ENCODE data around the gene RAB6A.

- RRBS, 2 experiments, result no CpG with 5 or more reads among the region's 36 CpGs
These were observed 14.8 kb downstream of the IL18BP start for GRCh38 chr11:72013264-72014252.

GRCh38 chr11:72078412-72079398, 1.6 kb downstream of the NUMA1 start:
- RRBS, 2 experiments, result no CpG with 5 or more reads among the region's 23 CpGs

DNA sequence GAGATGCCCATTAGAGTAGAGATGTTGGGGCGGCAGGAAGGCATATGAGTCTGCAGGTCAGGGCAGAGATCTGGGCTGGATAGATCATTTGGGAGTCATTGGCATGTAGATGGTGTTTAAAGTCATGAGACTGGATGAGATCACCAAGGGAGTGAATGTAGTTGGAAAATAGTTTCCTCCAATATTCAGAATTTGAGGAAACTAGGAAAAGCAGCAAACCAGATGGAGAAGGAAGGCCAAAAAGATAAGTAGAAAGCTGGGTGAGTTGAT, 2.1 kb upstream of the ANAPC15 start:
- RRBS, 2 experiments, result no CpG with 5 or more reads among the region's 1 CpG

GRCh38 chr11:72589566-72590168, 84.6 kb downstream of the PDE2A start:
- RRBS, 2 experiments, result 2 to 12% methylated on average over 8 of the region's 27 CpGs

DNA sequence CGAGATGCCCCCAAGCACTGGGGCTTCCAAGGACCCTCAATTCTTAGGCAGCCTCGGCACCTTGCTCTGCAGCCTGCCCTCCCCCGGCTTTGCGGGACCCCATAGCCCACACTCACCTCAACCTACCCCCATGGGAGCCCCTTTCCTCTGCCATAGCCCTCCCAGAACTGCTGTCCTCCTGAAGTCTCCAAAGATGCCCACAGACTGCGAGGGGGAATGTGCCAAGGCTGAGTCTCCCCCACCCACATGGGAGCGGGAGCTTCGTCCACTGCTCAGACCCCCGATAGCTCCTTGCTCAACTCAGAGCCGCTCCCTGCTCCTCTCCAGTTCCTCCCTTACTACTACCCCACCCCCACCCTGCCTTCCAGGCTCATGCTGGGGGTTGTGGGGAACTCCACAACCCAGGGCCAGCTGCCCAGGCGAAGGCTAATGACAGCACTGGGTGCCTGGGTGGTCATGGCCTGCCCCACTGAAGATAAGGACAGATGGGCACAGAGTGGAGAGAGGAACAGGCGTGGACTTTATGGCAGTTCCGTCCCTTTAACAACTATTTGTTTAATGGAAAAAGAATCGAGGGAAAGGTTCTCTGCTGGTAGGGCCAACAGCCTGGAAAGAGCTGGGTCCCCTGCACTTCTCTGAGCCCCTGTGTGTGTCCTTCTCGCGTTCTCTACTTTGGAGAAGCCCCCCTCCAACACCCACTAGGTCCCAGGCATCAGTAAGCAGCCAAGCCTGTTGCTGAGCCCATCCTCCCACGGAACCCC, 73.7 kb downstream of the PDE2A start:
- RRBS, 2 experiments, result no CpG with 5 or more reads among the region's 16 CpGs

GRCh38 chr11:72675956-72677077, 2.1 kb upstream of the PDE2A start:
- RRBS, 2 experiments, result 8 to 19% methylated on average over 5 to 6 of the region's 25 CpGs

- RRBS, 2 experiments, result no CpG with 5 or more reads among the region's 10 CpGs
These were observed 21.4 kb upstream of the PDE2A start for GRCh38 chr11:72695508-72696159.

DNA sequence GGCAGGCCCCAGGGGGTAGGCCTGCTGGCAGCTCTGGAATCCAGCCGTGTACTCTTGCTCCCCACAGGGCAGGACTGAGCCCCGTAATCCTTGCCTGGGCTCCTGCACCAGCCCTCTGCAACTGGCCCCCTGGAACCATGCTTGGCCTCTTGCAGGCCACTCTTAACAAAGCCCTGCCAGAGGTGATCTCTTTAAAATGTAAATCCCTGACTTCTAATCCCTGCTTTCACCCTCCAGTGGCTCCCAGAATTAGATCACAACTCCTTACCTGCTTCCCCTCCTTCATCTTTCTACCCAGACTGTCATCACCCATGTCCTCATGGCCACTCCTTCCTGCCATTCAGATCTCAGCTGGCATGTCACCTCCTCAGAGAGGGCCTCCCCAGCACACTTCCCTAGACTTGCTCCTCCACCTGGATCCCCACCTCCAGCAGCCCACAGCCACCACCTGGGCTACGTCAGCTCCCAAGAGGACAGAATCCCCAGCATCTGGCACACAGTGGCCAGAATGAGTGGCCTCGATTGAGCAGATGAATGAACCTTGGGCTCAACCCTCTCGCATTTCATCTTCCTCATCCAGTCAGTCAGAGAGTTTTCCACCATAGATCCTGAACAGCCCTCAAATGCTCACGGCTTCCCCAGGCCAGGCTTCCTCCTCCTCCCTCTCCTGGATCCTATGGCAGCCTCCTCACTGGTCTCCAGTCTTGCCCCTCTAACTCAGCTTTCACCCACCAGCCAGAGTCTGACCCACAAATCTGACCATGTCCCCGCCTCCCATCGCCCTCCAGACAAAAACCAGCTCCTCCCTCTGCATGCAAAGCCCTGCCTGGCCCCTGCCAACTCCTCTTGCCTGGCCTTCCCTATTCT, 32.0 kb upstream of the PDE2A start:
- RRBS, 2 experiments, result no CpG with 5 or more reads among the region's 8 CpGs

DNA sequence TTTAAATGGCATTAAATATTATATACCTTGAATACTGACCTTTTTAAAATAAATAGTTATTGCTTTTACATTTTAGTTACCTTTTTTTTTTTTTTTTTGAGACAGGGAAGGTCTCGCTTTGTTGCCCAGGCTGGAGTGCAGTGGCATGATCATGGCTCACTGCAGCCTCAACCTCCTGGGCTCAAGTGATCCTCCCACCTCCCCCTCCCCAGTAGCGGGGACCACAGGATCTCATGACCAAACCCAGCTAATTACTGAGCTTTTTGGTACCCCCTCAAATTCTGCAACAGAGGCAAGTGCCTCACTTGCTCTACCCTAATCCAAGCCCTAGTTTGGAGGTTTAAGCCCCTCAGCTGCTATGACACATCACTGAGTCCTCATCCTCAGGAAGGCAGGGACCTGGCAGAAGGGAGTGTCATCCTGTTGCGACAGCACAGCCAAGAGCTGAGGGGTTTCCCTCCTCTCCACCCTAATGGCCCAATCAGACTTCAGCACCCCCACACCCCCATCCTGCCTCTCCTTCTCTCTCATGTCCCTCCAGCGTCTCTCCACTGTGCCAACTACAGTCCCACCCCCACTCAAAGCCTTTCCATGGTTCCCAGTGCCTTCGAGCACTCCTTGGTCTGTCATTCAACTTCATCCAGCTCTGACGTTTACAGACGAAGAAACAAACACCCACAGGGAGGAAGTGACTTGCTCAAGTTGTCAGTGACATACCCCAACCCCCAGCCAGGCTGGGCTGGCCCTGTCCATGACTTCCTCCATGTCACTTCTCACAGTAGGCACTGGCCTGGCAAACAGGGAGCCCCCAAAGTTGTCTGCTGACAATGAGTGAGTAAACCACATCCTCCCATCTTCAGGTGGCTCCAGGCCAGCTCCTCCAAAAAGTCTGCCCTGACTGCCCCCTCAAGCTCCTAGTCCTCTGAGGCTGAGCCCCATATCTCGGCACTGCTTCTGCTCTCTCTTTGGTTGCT, 15.8 kb downstream of the ARAP1 start:
- RRBS, 2 experiments, result no CpG with 5 or more reads among the region's 8 CpGs

DNA sequence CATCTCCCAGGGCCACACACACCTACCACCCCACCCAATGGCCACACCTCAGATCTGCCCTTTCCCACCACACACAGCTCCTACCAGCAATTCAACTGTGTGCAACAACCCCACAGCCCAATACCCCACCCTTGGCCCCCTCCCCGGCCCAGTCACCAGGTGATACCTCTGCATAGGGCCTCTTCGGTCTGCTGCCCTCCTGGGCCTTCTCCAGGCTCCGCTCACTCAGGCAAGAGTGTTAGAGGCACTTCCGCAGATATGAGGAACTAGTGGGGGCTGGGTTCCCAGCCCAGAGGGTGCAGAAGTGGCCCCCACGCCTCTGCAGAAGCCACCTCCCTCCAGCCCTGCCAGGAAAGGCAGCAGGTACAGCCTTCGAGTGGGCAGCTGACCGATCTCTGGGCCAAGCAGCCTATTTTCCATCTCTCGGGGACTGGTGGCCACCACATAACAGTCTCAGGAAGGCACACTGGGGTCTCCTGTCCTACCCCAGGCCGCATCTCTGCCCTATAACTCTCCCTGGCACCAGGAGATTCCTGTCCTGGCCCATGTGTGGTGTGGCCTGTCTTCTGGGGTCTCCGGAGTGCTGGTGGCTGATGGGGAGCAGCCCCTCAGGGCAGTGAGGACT, 13.3 kb downstream of the ARAP1 start:
- RRBS, 2 experiments, result 96 to 97% methylated on average over 1 of the region's 10 CpGs

DNA sequence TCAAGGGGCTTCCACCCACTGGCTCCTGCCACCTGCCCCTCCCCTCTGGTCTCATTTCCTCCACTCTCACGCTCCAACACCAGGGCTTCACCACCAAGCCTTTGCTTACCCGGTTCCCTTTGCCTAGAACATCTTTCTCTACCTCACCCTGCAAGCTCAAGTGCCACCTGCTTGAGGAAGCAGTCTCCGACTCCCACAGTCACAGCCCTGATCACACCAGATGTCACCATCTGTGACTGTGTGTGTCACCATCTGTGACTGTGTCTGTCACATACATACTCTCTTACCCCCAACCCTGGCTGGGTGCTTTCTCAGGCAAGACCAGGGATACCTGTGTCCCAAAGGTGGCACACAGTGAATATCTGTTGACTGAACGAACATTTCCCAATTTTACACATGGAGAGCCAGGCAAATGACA, 8.3 kb downstream of the ARAP1 start:
- RRBS, 2 experiments, result no CpG with 5 or more reads among the region's 4 CpGs

DNA sequence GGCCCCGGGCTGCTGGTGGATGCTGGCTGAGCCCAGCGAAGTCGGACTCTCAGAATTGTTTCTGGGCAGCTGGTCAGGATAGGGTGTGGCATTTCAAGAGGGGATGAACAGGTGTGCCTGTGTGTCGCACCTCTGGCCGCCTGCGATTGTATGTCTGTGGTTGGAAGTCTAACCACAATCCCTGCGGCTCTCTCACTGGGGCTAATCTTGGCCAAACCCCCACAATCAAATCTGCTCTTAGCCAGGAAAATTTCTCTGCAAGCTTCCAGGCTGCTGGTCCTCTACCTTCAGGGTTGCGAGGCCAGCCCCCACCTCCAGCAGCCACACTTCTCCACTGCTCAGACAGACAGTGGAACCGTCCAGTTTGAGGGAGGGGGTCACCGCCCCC, 897 bp downstream of the ATG16L2 start:
- RRBS, 2 experiments, result no CpG with 5 or more reads among the region's 10 CpGs

DNA sequence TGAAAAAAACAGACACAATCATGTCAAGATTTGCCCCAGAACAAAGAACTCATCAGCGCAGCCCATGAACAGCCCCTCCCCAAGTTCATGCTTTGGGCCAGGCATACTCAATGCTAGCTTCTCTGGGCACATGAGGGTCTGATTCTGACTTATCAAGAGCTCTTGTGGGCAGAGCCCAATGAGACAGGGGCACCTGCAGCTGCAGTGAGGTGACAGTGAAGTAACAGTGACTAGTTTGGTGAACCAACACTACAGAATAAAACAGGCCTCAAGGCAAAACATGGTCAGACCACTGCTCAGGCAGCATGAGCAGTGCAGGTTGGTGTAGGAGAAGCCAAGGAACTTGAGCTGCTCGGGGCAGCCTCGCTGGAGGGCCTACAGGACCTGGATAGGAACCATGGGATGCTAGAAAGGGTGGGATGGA, 10.3 kb upstream of the FCHSD2 start:
- RRBS, 2 experiments, result no CpG with 5 or more reads among the region's 3 CpGs

GRCh38 chr11:73157135-73158209, 15.4 kb upstream of the FCHSD2 start:
- RRBS, 2 experiments, result no CpG with 5 or more reads among the region's 9 CpGs

DNA sequence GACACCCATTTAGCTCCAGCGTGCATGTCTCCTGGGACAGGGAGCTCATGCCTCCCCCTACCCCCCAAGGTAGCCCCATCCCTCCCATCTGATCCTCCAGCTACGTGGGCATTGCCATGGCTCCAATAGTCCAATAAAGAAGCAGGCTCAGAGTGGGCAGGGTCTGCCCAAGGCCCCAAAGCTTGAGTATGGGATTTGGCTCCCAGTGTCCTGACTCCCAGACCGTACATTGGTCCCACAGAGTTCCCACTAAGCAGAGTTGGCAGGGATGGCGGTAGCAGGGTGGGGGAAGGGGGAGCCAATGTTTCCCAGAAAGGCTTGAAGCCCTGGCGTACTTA, 9.1 kb downstream of the ARHGEF17 start:
- RRBS, 2 experiments, result no CpG with 5 or more reads among the region's 5 CpGs

- RRBS, 2 experiments, result no CpG with 5 or more reads among the region's 15 CpGs
These were observed 3.1 kb downstream of the RELT start for GRCh38 chr11:73378898-73380055.

DNA sequence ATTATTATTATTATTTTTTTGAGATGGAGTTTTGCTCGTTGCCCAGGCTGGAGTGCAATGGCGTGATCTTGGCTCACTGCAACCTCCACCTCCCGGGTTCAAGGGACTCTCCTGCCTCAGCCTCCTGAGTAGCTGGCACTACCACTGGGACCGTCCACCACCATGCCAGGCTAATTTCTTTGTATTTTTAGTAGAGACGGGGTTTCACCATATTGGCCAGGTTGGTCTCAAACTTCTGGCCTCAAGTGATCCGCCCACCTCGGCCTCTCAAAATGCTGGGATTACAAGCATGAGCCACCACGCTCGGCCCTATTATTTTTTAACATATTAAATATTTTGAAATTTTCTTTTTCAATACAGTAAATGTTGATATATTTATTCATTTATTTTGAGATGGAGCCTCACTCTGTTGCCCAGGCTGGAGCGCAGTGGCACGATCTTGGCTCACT, 5.9 kb downstream of the RAB6A start:
- RRBS, 2 experiments, result no CpG with 5 or more reads among the region's 11 CpGs

DNA sequence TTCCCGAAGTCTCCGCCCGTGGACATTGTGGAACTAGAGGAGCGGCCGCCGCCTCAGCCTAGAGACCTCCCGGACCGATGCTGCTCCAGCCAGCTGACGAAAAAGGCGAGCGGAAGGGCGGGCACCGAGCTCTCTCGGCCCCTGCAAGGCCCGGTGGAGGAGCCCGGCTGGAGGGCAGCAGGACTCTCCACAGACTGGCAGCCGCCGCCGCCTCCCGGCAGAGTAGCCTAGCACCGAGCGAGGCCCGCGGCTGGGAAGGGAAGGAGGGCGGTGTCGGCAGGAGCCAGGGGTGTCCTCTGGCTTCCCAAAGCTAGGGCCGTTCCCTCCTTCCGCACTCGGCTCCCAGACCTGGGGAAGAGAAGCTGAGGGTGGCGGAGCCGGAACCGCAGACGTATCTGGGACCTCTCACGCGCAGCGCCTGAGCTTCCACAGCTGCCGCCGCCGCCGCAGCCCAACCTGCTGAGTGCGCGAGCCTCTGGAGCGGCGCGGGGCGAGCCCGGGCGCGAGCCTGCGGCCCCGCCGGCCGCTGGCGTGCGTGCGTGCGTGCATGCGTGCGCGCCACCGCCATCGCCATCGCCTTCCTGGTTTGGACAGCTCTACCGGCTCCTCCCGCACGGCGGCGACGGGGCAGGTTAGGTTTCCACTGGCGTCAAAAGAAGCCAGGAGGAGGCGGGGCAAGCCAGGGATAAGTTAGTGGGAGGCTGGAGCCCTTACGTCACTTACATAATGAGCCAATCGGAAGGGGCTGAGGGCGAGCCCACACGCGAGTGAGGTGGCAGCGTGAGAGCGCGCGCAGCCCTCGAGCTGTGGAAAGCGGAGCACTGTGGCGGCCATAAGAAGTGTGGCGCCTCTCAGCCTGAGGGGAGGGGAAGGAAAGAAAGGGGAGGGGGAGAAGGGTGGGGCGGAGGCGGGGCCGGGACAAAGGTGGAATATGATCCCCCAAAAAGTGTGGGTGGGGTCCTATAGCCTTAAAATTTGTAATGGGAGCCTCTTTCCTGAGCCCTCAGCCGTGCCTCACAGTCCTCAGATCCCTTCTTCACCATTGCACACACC, at the start of gene RAB6A:
RAB6A (minus strand) TSS at position 465 of the 1,053 bp plus-strand sequence.
- RRBS, 2 experiments, result 1 to 4% methylated on average over 18 to 30 of the region's 88 CpGs

Data from Panc1 (cell line).